Tibial nerve (tissue), 3 donors: ENCODE data around the gene CNNM2.

GRCh38 chr10:102643569-102643984 is 702 bp upstream of the TRIM8 start:
- PRO-cap = bidirectional peak, plus-strand start at chr10:102643682, minus-strand start at chr10:102643525; bidirectional peak, plus-strand start at chr10:102643929, minus-strand start at chr10:102643932
- RAMPAGE, long total RNA, 3 experiments = no peak in any of the 3 experiments

DNA sequence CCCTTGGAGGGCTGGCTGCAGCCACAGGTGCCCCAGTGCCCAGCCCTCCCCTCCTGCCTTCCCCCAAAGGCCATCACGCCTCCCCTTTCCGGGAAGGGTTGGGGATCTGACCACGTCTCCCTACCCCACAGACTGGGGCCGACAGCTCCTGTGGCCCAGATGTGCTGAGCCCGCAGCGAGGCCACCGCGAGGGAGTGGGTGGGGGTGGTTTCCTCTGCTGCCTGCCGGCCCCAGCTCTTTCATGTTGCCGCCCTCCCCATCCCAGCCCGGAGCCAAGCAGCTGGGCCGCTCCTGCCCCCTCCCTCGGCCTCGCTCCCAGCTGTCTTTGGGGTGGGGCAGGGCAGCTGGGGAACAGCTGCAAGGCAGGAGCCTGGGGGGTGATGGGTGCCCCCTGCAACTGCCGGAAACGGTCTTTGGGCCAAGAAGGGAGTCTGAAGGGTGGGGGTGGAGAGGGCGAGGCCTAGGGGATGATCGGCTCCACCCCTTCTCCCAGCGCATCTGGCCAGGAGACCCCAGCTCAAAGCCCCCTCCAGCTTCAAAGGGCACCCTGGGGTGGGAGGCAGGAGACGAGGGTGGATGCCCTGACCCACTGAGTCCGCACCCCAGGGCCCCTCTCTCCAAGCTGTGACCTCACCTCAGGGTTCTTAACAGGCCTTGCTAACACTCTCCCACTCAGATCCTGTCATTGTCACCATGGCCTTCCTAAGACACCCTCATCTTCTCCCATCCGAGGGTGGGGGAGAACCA is 17.0 kb downstream of the TRIM8 start:
- PRO-cap = no peak
- RAMPAGE, long total RNA, 3 experiments = no peak in any of the 3 experiments

DNA sequence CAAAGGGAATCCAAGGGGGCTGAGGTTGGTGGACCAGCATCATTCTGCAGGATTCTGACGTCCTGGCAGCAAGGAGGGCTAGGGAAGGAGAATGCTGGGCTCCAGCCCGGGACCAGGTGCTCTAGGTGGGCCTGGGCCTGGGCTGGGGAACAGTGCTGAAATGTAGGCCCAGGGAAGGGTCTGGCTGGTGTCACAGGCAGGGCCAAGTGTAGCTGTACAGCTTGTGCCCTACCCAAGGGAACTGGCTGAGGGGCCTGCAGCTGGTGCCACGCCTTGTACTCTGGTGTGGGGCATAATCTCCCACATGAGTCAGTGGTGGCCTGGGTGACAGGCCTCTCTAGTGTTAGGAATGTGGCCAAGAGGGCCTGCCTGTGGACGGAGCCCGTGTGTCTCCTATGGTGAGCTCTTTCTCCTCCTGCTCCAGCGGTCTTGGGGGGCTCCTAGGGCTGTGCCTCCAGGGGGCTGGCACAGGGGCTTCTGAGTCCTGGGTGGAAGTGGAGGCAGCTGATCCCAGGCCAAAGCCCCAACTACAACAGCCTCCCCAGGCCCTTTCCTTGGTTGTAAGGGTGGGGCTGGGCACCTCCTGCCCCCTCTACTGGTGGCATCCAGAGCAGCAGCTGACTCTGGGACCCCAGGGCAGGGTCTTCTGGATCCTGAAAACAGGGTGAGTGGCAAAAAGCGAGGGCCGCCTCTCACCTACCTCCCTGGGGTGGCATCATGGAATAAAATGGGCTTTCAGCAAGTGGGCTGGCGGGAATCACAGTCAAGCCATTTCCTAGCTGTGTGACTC is 25.3 kb downstream of the TRIM8 start:
- PRO-cap = bidirectional peak, plus-strand start at position 346 of the sequence, minus-strand start at position 279 of the sequence
- RAMPAGE, long total RNA, 3 experiments = no peak in any of the 3 experiments

DNA sequence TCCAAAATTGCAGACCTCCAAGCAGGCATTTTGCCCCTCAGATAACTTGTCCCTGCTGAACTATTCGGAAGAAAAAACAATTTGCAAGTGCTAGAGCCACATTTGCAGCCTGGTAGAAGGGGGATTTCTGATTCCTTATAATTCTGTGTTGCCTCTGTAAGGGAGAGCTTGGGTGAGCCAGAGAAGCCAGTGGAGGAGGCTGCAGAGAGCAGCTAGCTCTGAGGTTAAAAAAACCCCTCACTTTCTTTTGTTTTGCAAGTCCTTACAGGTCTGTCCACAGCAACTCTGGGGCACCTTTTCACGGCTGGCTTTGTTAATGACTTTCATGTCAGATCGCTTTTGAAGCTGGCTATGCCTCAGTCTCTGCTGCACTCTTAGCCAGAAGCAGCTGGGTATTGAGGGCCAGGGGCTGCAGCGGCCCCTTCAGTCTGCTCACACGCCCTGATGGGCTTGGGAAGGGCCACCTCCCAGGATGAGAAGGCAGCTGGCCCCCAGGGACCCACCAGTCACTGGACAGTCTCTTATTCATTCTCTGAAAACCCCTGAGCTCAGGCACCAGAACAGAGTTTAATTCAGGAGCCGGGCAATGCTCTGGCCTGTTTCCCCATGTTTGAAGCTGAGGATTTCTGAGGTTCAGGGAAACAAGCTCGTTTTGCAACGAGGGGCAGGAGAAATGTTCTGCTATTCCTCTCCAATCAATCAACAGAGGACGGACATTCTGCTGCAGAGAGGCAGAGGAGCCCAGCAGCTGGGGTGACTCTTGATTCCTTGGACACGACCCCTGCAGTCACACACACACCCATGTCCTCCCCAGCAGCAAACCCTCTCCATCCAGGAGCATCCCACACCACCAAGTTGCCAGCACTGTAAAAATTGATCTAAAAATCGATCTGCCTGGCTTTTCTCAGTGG is 30.9 kb downstream of the TRIM8 start:
- PRO-cap = no peak
- RAMPAGE, long total RNA, 3 experiments = no peak in any of the 3 experiments

DNA sequence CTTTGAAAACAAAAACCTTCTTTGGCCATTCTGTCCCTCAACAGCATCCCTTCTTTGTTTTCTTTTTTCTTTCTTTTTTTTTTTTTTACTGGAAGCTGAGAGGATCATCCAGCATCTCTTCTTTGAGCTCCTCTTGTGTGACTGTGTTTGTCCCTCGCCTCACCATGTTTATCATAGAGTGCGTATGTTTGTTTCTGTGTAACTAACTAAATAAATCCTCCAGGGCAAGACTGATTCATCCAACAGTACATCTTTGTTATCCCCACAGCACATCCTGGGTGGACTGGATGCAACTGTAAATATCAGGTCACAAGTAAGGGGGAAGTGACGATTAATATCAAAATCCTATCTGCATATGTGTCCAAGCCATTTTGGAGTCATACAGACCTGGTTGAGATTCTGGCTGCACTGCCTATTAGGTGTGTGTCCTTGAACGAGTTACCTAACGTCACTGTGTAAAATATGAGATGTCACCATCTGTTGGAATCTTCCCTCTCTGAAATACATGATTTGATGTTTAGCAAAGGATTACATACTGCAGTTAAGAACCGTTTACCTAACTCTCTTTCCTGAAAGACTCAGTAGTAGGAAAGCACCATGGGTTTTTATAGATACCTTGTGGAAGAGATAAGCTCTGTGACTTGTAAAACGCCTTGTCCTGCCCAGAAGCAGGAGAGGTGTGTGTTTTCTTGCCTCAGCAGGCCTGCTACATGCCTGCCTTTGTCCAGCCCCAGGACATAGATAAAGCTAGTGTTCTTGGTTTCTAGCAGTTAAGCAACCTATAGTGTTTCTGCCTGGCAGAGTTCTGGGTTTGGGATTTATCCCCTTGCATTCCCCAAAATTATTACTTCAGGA is 25.8 kb downstream of the WBP1L start:
- PRO-cap = no peak
- RAMPAGE, long total RNA, 3 experiments = no peak in any of the 3 experiments

GRCh38 chr10:102779589-102780069 is 35.9 kb downstream of the WBP1L start:
- PRO-cap = no peak
- RAMPAGE, long total RNA, 3 experiments = no peak in any of the 3 experiments

GRCh38 chr10:102917851-102918843 is at the start of gene CNNM2:
TSS of gene CNNM2 (plus strand) at chr10:102918294.
- PRO-cap = bidirectional peak, plus-strand start at chr10:102918351, minus-strand start at chr10:102917994; unidirectional peak, plus-strand start at chr10:102918513; unidirectional peak, plus-strand start at chr10:102918550; unidirectional peak, plus-strand start at chr10:102918583
- RAMPAGE, long total RNA, 3 experiments = start-site peak on the plus strand in 1 of 3 experiments, at chr10:102918293-102918340 at its widest, 13 reads per replicate

DNA sequence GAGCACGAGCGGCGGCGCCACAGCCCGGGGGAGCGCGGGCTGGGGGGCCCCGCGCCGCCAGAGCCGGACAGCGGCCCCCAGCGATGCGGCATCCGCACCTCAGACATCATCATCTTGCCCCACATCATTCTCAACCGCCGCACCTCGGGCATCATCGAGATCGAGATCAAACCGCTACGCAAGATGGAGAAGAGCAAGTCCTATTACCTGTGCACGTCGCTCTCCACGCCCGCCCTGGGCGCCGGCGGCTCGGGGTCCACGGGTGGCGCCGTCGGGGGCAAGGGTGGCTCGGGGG is 697 bp downstream of the CNNM2 start:
- PRO-cap = no peak
- RAMPAGE, long total RNA, 3 experiments = no peak in any of the 3 experiments

DNA sequence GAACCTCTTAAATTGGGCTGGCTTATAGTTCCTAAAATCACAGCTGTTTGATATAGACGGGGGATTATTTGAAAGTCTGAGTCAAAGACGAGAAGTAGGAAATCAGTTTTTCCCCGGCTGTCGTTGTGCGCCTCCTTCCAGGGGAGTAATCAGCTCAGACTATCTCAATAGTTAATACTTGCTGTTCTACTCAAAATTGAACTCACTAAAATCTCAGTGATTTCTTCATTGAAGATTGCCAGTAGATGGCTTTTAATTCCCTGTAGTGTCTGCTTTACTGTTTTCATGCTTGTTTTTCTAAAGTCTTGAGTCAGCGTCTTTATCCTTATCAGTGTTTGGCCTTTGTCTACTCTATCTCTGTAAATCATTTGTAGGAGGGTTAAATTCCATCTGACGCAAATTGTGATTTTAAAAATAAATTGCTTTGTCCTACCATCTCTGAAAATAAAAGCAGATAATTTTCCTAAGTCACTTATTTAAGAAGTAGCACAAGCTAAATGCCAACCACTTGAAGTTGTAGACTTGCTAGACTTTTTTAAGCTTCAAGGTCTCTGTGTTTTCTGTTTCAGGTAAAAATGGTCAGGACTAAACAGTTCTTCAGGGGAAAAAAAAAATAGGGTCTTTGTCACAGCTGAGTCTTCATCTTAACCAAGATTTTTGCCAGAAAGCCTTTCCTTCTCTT is 47.4 kb downstream of the CNNM2 start:
- PRO-cap = no peak
- RAMPAGE, long total RNA, 3 experiments = no peak in any of the 3 experiments

DNA sequence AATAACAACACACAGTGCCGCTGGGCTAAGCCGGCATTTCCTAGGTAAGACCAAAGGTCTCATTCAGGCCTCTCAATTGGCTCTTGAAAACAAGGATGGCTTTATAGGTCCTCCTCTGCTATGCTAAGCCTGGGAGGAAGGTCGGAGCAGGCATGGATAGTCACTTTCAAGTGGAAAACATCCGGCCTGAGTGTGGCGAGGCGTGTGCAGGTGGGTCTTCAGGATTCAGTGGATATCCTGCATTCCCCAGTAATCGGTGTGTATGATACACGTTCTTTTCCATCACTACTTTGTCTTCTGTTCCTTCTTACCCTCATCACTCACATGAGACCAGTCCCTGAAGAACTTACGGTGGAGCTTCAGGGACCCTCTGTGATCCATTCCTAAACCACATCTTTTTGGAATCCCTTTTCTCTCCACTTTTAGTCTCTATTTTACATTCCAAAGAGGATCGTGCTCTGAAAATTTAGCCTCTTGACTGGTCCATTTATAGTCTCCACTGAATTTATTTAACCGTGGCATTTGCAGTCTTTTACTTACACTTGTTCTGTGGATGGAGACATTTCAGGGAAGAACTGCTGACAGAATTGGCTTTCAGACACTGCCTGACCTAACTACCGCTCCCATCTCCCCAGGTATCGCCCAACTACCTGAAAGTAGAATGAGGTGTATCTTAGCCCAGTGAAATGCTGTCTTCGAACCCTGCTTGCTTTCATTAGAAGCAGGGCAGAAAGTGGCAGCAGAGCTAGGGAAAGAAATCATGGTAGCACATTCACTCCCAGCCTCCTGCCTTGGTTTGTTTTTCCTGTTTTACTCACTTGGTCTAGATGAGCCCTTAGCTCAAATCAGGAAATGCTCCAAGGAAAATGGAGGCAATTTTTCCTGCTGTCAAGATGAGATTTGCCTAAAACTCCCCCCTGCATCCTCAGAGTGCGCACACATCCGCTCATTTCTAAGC is 109.0 kb downstream of the NT5C2 start:
- PRO-cap = no peak
- RAMPAGE, long total RNA, 3 experiments = no peak in any of the 3 experiments

GRCh38 chr10:103111006-103111690 is 81.9 kb downstream of the NT5C2 start:
- PRO-cap = unidirectional peak, minus-strand start at chr10:103111164
- RAMPAGE, long total RNA, 3 experiments = no peak in any of the 3 experiments

DNA sequence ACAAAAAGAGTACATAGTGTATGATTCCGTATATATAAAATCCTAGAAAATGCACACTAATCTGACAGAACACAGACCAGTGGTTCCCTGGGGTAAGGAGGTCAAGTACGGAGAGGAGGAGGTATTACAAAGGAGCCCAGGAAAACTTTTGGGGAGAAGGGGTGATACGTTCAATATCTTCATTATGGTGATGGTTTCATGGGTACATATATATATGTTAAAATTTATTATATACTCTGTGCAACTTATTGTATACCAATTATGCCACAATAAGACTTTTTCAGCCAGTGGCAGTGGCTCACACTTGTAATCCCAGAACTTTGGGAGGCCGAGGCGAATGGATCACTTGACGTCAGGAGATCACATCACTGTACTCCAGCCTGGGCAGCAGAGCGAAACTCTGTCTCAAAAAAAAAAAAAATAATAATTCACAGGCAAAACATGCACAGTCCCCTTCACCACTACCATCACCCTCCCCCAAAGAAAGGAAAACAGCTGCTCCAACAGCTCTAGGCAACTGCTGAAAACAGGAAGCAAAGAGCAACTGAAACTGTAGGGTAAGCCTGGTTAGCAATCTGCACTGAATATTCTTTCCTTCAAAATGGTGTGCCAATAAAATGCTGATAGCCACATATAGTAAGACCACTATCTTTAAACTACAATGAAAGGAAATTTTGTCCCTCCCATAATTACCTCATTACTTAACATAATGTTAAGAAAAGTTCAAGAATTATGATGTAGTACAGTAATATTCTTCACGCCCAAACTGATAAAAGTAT is 12.0 kb downstream of the NT5C2 start:
- PRO-cap = no peak
- RAMPAGE, long total RNA, 3 experiments = no peak in any of the 3 experiments

DNA sequence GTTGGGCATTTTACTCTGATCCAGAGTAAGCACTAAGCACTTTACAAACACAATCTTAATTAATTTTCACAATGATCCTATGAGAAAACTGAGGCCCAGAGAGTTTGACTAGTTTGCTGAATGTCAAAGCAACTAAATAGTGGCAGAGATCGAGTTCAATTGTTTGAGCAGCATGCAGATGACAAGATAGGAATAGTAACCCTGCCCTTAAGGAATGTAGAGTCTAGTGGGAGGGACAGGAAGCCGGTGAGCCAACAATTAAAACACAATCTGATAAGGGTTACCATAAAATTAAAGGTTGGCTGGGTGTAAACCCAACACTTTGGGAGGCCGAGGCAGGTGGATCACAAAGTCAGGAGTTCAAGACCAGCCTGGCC is 13.4 kb upstream of the RPEL1 start:
- PRO-cap = no peak
- RAMPAGE, long total RNA, 3 experiments = no peak in any of the 3 experiments

DNA sequence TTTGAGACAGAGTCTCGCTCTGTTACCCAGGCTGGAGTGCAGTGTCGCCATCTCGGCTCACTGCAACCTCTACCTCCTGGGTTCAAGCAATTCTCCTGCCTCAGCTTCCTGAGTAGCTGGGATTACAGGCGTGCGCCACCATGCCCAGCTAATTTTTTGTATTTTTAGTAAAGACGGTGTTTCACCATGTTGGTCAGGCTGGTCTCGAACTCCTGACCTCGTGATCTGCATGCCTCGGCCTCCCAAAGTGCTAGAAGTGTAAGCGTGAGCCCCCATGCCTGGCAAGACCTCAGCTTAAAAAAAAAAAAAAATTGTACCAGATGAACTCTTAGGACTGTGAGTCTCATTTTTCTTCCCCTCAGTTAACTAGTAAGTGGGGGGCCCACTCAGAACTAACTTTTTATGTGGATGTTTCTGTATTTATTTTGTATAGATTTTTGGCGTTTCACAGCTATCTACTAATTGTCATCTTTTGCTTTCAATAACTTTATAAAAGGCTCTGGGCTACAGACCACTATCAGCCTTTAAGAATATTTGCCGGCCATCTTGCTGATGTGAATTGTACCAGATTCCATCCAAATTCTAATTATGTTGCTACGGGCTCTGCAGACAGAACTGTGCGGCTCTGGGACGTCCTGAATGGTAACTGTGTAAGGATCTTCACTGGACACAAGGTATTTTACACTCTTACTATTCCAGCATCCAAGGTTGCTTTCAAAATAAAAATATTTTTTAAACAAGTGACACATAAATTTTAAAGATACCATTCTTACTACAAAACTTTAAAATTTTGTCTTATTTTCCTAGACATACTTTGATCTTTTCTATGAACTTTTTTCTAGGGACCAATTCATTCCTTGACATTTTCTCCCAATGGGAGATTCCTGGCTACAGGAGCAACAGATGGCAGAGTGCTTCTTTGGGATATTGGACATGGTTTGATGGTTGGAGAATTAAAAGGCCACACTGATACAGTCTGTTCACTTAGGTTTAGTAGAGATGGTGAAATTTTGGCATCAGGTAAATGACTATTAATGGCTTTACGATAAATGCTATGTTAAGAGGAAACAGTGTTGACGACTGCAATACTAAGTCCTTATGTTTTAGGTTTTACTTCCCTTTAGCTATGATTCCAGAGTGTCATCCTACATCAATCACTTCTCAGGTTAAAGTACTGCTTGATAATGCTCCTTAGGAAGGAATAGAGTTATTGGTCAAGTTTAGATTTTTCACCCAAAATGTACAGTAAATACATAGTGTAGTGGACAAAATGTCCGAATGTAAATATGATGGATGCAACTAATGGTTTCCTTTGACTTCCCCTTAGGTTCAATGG is 9.1 kb downstream of the ATP5MK start:
- PRO-cap = no peak
- RAMPAGE, long total RNA, 3 experiments = no peak in any of the 3 experiments

GRCh38 chr10:103665269-103666104 is 172.0 kb downstream of the NEURL1 start:
- PRO-cap = unidirectional peak, minus-strand start at chr10:103665537
- RAMPAGE, long total RNA, 3 experiments = no peak in any of the 3 experiments

- PRO-cap = unidirectional peak, minus-strand start at chr10:103692283; unidirectional peak, minus-strand start at chr10:103692302
- RAMPAGE, long total RNA, 3 experiments = no peak in any of the 3 experiments
Observed at GRCh38 chr10:103691977-103692352, 163.4 kb downstream of the SH3PXD2A start.

GRCh38 chr10:103713442-103713948 is 141.9 kb downstream of the SH3PXD2A start:
- PRO-cap = no peak
- RAMPAGE, long total RNA, 3 experiments = no peak in any of the 3 experiments

- PRO-cap = no peak
- RAMPAGE, long total RNA, 3 experiments = no peak in any of the 3 experiments
Observed at GRCh38 chr10:103720035-103721027, 135.0 kb downstream of the SH3PXD2A start.

DNA sequence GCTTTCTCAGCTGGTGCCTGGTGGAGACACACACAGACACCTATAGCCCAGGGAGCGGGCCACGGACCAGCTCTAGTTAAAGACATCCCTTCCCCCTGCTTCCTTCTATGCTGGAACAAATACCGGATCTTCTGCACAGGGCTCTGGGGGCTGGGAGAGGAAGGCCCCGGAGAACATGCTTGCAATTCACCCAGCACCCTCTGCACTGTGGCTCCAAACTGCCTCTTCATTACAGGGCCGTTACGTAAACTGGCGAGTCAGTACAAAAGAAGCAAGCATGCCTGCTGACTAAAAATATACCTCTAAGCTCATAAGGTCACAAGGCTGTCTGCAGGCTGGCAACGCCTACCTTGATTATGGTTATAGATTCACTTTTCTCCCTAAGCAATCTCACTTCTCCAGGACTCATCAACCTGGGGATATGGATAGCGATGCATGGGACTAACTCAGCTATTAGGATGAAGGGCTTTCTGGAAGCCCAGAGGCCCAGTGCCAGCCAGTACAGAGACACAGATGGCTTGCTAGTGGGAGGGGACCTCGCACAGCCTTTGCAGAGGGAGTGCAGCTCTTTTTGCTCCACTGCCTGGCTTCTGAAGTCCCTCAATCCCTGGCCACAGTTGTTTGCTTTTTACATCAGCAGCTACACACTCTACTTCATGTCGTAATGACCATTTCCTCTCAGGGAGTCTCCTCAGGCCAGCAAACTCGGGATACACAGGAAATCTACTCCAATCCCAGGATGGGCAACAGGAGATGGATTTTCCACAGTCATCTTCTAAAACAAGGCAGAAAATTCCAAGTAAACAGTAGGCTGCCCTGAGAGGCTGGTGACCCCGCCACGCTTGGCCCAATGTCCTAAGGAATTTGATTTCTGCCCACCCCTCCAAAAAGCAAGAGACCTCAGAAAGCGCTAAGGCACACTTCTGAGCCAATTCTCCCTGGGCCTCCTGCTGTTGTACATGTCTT is 96.1 kb downstream of the SH3PXD2A start:
- PRO-cap = unidirectional peak, minus-strand start at position 202 of the sequence
- RAMPAGE, long total RNA, 3 experiments = no peak in any of the 3 experiments

GRCh38 chr10:103763769-103764147 is 91.6 kb downstream of the SH3PXD2A start:
- PRO-cap = no peak
- RAMPAGE, long total RNA, 3 experiments = no peak in any of the 3 experiments